SK-N-MC (cell line): Measurements from ENCODE around the gene SLC43A2.

GRCh38 chr17:1216054-1217057 is 36.6 kb upstream of the ABR start:
- RRBS: no CpG with 5 or more reads among the region's 18 CpGs

DNA sequence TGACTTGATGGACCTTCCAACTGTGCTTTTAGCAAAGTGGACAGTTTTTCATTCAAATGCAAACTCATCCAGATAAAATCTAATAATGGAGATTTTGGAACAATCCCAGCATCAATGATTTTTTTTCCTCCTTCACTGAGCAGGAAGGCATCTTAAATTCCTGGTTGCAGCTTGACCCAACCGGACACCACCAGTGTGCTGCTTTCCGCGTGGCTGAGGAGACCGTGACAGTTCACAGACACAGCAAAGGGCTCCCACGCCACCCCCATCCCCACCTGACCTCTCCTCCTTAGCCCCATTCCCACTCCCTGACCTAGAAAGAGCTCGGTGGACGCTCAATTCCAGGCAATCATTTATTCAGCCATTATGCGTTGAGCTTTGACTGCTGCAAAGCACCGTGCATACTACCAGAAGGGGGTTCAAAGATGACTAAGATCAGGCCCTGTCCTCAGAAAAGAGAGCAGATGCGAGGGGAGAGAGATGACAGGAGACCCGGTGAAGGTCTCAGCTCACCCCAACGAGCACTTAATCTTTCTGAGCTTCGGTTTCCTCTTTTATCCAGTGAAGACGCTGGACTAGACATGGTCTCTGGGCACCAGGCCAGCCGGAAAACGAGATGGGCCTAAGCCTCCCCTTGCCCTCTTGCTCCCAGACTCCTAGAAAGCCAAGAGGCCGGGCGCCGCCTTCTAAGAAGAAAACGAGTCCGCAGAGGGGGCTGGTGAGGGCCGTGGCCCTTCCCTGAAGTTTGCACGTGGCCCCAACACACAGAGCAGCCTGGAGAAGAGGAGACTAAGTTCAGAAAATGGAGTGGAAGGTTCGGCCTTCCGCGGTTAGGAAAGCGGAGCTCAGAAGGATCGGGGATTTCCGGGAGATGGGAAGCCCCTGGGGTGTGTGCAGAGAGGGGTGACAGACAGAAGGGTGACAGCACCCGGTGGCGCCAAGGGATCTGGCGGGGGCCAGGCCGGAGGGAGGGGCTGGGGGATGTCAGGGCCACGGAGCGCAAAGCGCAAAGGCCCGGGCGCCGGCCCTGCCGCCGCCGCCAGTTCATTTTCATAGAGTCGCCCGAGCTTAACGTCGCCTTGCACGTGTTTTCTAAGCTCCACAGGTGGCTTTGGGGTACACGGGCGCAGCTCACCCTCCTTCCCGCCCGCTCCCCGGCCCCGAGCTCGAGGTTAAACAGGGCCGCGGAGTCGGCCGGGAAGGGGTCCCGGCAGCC is 42.3 kb upstream of the BHLHA9 start:
- RRBS: 25% methylated on average over 19 of the region's 59 CpGs

- RRBS: 98% methylated on average over 3 of the region's 11 CpGs
Observed at GRCh38 chr17:1421432-1421873, 21.4 kb upstream of the YWHAE start.

DNA sequence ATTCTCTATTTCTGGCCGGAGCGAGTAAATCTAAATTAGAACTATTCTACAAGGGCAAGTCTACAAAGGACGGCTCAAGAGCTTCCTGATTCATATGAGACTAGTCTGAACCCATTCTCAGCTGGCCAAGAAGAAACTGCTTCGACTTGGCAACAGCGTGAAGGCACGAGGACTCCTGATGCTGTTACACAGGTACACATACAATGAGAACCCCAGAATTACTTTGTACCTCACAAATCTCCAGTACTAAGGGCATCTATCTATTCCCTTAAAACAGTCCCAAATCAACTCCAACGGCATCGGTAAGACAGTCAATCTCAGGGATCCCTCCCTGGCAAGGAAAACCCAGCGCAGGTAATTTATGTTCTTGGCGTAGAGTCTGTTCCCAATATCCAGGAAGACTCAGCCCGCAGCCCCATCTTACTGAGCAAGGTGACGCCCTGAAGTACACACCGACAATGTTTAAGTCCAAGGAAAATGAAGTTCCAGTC is 1.4 kb downstream of the CRK start:
- RRBS: no CpG with 5 or more reads among the region's 13 CpGs

- RRBS: 94% methylated on average over 7 of the region's 22 CpGs
Observed at GRCh38 chr17:1467802-1468379, 11.9 kb upstream of the CRK start.

DNA sequence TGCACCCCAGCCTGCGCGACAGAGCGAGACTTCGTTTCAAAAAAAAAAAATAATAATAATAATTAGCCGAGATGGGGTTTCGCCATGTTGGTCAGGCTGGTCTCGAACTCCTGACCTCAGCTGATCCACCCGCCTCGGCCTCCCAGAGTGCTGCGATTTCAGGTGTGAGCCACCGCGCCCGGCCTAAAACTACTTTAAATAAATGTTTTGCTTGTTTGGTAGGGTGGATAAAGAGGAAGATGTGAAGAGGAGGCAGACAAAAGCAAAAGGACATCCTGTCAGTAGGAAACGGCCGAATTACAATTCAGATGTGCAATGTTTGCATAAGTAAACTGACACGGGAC is 1.1 kb upstream of the INPP5K start:
- RRBS: no CpG with 5 or more reads among the region's 16 CpGs

DNA sequence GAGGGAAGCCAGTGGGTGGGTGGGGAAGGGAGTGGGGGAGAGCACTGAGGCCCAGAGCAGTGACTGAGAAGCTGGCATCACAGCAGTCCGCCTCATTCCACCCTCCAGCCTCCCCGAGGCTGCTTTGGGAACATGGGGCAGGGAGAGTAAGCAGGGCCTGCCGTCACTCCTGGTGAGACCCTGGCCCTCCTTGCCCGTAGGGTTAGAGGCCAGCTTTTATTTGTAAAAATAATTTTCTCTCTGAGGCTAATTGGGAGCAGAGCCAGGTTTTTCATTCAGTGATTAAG is 4.2 kb upstream of the INPP5K start:
- RRBS: no CpG with 5 or more reads among the region's 4 CpGs

GRCh38 chr17:1545199-1545945 is 17.2 kb downstream of the PITPNA start:
- RRBS: no CpG with 5 or more reads among the region's 6 CpGs

DNA sequence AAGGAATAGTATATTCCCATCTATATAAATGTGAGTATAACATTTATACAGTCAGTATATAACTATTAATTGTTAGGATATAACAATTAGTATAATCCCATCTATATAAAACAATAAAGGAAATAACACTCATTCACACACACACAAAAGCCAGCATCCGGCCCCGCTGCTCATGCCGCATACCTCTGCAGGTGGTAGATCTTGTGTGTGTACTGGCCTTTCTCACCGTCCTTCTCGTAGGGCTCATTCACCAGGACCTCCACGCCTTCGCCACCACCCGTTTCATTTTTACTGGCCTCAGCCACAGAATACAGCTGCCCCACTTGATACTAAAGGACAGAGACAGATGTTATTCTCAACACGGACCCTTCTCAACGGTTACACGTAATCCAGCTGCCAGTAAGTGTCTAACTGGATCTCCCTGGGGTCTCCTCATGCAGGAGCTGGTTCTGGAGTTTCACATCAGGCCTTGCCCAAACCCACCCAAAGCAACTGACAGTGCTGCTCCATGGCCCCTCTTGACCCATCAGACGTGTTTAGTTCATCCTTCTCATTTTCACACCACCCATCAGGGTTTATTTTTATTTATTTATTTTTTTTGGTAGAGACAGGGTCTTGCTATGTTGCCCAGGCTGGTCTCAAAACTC is 9.6 kb downstream of the PITPNA start:
- RRBS: no CpG with 5 or more reads among the region's 12 CpGs

GRCh38 chr17:1577105-1578006 is 14.8 kb upstream of the PITPNA start:
- RRBS: no CpG with 5 or more reads among the region's 22 CpGs

GRCh38 chr17:1586842-1587612 is 24.4 kb upstream of the PITPNA start:
- RRBS: no CpG with 5 or more reads among the region's 20 CpGs

GRCh38 chr17:1601173-1601687 is 27.4 kb downstream of the SLC43A2 start:
- RRBS: no CpG with 5 or more reads among the region's 18 CpGs

- RRBS: 83% methylated on average over 4 of the region's 11 CpGs
Observed at GRCh38 chr17:1605595-1606112, 23.0 kb downstream of the SLC43A2 start.

- RRBS: no CpG with 5 or more reads among the region's 20 CpGs
Observed at GRCh38 chr17:1620720-1621641, 7.7 kb downstream of the SLC43A2 start.

DNA sequence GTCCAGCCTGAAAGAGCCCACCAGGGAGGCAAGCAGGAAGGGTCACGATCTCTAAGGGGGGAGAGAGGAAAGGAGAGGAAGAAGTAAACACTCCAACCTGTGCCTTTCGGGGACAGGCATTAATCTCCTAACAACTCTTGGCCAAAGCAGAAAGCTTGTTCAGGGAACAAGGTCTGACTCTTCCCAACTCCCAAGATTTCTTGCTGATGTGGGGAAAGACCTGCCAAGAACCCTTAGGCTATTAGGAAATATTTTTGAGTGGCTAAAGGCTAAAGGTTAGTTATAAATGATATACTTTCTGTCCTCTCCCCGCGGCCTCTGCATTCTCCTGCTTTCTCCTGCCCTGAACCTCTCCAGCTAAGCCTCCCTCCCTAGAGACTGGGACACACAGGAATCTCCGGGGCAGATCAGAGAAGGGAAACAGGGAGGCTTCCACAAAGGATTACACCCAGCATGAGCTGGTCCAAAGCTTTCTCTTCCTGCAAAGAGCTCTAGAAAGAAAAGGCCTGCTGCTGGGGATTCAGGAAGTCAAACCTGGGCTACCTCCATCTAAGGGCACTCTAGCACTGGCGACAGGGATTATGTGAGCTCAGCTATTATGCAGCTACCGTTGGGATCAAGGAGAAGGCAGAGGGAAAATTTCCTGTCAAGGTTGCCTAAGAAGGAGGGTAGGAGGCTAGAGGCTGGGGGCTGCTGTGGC is 2.3 kb downstream of the SLC43A2 start:
- RRBS: no CpG with 5 or more reads among the region's 7 CpGs

GRCh38 chr17:1628752-1629458 is at the start of gene SLC43A2:
TSS of gene SLC43A2 (minus strand) at chr17:1628834.
- RRBS: 1% methylated on average over 37 of the region's 85 CpGs

DNA sequence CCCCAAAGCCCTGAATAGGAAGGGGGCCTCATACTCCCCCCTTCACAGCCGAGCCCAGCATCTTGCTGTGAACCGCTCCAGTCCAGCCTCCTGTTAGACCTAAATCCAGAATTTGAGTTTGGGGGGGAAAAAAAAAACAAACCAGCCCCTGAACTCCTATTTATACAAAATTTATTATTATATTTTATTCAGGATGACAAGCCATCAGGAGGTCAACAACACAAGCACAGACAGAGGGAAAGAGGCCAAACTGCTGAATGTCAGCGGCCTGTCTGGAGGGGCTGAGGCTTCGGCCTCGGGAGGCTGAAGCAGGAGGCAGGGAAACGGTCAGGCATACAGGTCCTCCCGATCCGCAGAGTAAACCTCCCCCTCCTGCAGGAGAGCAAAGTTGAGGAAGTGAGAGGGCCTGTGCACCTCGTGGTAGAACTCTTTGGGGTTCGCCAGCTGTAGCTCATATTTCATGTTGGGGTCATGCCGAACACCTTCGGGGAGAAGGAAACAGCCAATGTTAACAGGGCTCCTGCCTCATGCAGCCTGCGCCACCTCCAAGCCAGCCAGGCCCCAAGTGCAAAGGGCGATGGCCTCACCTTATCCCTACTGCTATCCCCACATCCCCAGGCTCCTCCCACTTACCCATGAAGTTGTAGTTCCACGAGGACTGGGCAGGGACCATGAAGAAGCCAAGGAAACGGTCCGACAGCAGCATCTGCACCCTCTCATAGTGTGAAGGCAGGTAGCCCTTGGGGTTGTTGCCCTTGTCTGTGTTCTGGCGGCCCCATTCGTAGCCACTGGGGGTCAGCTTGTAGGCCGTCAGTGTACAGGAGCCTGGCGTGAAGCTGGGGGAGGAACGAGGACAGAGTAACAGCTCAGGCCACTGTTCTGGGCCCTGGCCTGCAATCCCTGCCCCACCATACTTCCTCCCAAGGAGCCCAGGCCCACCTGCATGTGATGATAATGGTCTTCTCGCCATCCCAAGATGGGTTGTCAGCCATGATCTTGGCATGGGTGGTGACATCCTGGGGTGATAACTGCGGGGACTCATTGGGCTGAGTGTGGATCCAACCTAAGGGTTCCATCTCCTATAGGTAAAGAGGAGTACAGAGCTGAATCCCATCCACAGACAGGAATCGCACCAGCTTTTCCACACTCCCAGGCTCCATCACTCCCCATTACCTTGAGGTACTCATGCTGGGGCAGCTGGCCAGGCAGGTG is 1.2 kb upstream of the RILP start:
- RRBS: no CpG with 5 or more reads among the region's 25 CpGs

- RRBS: no CpG with 5 or more reads among the region's 17 CpGs
Observed at GRCh38 chr17:1653286-1654075, 3.8 kb upstream of the RILP start.

GRCh38 chr17:1676407-1676881 is 8.2 kb downstream of the PRPF8 start:
- RRBS: no CpG with 5 or more reads among the region's 14 CpGs

GRCh38 chr17:1711147-1711578 is 986 bp upstream of the TLCD2 start:
- RRBS: no CpG with 5 or more reads among the region's 1 CpG